Astrocyte (in vitro differentiated cells and primary cell): ENCODE measurements around the genes FNDC11 and DNAJC5.

DNA sequence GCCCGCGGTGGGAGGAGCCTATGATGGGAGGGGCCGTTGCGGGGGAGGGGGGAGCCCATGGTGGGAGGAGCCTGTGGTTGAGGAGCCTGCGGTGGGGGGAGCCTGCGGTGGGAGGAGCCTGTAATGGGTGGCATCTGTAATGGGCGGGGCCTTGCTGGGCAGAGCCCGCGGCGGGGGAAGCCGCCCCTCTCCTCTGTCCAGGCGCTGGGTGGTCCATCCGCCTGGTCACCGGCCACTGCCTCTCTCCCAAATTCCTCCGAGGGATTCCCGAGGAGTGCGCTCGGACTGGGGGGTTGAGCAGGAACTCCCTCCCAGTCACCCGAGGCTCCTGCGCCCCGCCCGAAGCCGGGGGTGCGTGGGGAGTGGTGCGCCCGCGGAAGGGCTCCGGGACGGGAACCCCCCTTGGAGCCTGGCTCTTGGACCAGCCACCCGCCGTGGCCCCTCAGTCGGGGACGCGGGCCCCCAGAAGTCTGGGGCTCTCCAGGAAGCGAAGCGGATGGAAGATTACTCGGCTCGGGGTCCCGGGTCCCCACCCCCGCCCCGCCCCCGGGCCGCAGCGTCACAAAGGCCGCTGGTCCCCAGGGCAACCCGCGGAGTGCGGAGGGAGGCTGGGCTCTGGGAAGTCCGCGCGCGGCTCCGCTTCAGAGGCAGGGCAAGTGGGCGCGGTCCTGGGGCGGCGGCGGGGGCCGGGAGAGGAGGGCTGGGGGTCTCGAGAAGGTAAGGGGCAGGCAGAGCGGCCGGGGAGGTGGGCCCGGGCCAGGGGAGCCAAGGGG, at the start of gene FNDC11:
Gene FNDC11, plus strand, starts transcription at position 605 of the 773 bp plus-strand sequence.
- PRO-cap, result no peak
- RRBS, 2 experiments, result 3 to 4% methylated on average over 11 to 18 of the region's 63 CpGs

- PRO-cap, result unidirectional peak, plus-strand start at chr20:63626088
- RRBS, 2 experiments, result no CpG with 5 or more reads among the region's 39 CpGs
Measured at GRCh38 chr20:63625631-63626422, 1.1 kb downstream of the GMEB2 start.

DNA sequence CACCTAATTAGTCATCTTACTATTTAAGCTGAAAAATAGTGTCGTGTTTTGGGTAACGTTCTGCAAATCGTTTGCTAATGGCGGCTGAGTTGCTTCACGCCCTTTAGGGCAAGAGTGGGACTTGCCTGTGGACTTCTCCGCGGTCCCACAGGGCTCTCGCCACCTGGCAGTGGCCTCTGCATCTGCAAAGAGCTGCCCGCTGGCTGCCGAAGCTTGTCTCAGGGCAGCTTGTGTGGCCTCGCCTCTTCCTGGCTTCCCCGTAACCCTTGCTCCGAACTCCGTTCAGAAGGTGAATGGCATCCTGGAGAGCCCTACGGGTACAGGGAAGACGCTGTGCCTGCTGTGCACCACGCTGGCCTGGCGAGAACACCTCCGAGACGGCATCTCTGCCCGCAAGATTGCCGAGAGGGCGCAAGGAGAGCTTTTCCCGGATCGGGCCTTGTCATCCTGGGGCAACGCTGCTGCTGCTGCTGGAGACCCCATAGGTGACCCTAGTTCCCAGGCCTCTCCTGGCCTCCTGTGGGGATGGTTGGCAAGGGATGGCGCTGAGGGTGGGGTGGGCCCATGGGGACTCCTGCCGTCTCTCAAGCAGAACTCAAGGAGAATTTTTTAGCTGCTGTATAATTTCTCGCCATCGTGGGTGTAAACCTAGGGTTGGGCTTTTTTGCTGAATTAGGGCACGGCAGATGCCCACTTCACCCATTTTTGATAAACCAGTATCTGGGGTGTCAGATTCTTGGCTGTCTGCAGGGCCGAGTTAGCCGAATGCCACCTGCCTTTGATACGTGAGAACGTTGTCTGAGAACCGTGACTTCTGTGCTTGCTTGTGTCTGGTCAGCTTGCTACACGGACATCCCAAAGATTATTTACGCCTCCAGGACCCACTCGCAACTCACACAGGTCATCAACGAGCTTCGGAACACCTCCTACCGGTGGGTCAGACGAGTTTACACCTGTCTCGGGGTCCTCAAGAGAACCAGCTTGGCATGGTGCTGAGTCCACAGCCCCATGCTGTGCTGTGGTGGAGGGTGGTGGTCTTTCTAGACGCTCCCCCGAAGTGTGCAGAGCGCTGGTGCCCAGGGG, 3.2 kb downstream of the RTEL1 start:
- PRO-cap, result no peak
- RRBS, 2 experiments, result no CpG with 5 or more reads among the region's 47 CpGs

DNA sequence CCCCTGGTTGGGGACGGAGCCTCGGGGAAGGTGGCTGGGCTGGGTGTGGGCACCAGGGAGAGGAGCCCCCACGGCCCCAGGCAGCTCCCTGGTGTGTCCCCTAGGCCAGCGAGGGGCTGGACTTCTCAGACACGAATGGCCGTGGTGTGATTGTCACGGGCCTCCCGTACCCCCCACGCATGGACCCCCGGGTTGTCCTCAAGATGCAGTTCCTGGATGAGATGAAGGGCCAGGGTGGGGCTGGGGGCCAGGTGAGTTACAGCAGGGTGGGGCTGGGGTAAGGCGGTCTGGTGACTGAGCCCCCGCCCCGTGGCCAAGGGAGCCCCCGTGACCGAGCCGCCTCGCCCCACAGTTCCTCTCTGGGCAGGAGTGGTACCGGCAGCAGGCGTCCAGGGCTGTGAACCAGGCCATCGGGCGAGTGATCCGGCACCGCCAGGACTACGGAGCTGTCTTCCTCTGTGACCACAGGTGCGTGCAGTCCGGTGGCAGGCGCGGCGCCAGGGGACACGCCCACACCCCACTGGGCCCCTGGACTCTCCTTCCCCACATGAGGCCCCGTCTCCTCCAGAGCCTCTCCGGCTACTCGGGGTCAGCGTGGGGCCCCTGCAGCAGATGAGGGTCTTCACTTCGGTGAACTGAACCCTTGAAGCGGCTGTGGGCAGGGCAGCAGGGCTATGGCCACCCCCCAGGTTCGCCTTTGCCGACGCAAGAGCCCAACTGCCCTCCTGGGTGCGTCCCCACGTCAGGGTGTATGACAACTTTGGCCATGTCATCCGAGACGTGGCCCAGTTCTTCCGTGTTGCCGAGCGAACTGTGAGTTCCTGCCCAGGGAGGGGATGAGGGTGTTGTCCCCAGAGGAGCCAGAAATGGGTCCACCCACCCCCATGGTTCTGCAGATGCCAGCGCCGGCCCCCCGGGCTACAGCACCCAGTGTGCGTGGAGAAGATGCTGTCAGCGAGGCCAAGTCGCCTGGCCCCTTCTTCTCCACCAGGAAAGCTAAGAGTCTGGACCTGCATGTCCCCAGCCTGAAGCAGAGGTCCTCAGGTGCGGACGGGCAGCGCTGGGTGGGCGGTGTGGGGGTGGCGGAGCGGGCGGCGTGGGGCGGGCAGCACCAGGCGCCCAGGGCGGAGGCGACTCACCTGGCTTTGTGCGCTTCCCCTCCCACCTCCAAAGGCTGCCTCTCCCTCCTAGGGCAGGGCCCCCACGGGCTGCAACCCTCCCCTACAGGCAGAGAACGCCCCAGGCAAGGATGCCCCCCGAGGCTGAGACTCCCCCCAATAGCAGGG, 6.6 kb upstream of the TNFRSF6B start:
- PRO-cap, result no peak
- RRBS, 2 experiments, result 93 to 96% methylated on average over 11 to 15 of the region's 68 CpGs

- PRO-cap, result no peak
- RRBS, 2 experiments, result no CpG with 5 or more reads among the region's 34 CpGs
Measured at GRCh38 chr20:63743128-63744097, 3.8 kb downstream of the SLC2A4RG start.

- PRO-cap, result no peak
- RRBS, 2 experiments, result no CpG with 5 or more reads among the region's 13 CpGs
Measured at GRCh38 chr20:63765144-63765597, 25.6 kb downstream of the SLC2A4RG start.

DNA sequence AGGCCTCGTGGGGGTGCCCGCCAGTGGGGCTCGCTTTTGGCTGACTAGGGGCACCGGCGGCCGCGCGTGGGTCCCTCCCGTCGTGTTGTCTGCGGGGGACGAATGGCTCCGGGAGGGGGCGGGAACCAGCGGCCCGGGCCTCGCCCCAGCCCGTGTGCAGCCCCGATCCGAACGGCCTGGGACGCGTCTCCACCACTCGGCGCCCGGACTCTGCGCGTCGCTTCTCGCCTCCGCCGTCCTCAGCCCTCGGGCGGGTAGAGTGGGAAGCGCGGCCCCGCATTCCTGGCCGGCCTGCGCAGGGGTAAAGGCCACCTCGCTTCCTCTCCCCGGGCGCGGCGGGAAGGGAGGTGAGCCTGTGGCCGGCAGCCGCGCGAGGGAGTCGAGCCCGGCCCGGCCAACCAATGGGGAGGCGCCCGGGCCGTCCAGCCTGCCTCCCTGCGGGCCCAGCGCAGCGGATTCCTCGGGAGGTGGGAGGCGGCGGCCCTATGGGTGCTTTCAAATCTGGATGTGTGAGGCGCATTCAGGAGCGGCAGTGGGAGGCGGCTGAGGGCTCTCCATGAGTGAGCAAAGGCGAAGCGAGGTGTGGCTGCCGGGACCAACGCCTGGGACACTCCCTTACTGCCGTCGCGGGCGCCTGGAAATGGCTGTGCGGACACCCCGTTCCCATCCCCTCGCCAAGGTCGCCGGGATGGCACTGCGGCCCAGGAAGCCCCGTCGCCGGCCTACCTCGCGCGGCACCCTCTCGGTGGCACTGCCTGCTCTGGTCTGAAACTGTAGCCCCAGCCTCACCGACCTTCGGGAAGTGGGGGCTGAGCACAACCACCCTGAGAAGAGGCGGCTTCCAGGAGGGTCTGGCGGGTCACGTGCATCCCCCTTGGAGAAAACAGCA, 1.2 kb upstream of the ZBTB46 start:
- PRO-cap, result no peak
- RRBS, 2 experiments, result 5% methylated on average over 40 to 43 of the region's 89 CpGs

DNA sequence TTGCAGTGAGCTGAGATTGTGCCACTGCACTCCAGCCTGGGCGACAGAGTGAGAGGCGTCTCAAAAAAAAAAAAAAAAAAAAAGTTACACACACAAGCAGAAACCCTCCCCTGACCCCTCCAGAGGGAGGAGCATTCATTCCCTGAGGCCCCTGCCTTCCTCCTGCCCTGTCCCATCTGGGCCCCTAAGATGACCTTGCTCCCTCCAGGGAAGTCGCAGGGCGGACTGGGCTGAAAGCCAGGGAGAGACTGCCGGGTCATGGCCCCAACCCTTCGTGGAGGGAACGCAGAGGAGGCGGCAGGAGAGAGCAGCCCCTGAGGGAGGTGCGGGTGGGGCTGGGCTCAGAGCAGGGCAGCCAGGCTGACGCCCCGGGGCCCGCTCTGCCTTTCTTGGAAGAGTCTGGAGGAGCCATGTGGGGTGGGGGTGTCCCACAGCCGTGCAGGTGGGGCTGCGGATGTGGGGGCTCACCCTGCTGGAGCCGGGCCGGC, 15.0 kb upstream of the ZBTB46 start:
- PRO-cap, result no peak
- RRBS, 2 experiments, result 14% methylated on average over 8 of the region's 16 CpGs; no CpG with 5 or more reads in 1 of the 2 experiments

GRCh38 chr20:63865749-63866174, 692 bp downstream of the TPD52L2 start:
- PRO-cap, result bidirectional peak, plus-strand start at chr20:63865976, minus-strand start at chr20:63865874
- RRBS, 2 experiments, result no CpG with 5 or more reads among the region's 16 CpGs

DNA sequence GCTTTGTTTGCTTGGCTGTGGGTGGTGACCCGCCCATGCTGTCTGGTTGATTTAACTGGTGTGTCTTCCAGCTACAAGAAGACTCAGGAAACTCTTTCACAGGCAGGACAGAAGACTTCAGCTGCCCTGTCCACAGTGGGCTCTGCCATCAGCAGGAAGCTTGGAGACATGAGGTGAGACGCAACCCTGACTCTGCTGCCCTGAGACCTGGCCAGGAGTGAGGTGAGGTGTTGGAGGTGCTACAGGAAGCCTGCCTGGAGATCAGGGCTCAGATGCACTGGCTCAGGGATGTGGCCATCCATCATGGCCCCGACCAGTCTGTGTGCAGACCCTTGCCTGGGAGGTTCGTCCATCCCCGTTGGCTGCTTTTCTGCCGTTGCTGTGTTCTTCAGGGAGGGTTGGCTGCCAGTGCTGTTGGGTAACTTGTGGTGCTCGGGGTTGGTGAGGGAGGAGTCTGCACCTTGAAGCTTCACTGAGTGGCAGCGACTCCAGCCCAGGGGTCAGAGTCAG, 12.2 kb upstream of the DNAJC5 start:
- PRO-cap, result no peak
- RRBS, 2 experiments, result no CpG with 5 or more reads among the region's 8 CpGs

GRCh38 chr20:63894827-63895714, at the start of gene DNAJC5:
TSS of gene DNAJC5 (plus strand) at chr20:63895126.
- PRO-cap, result unidirectional peak, plus-strand start at chr20:63895231
- RRBS, 2 experiments, result 1 to 2% methylated on average over 66 to 71 of the region's 129 CpGs

DNA sequence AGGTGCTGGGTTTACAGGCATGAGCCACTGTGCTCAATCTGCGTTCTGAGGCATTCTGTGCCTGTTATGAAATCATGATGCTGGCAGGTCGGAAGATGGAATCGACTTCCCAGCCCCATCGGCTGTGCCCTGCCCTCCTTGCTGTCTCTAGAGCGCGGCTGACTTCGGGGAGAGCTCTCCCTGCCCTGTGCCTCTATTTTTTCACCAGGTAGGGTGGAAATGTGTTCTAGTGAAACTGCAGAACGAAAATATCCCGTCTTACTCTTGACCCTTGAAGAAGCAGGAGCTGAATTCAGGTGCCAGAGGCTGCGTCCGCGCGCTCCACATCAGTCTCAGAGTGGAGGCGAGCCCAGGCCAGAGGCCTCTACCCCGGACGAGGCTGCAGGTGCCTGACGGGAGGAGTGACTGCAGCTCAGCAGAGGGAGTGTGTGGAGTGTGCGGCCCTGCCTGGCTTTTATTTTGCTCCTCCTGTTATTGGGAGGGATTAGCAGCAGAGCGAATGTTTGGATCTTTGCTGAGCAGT, 6.4 kb downstream of the DNAJC5 start:
- PRO-cap, result no peak
- RRBS, 2 experiments, result no CpG with 5 or more reads among the region's 19 CpGs

DNA sequence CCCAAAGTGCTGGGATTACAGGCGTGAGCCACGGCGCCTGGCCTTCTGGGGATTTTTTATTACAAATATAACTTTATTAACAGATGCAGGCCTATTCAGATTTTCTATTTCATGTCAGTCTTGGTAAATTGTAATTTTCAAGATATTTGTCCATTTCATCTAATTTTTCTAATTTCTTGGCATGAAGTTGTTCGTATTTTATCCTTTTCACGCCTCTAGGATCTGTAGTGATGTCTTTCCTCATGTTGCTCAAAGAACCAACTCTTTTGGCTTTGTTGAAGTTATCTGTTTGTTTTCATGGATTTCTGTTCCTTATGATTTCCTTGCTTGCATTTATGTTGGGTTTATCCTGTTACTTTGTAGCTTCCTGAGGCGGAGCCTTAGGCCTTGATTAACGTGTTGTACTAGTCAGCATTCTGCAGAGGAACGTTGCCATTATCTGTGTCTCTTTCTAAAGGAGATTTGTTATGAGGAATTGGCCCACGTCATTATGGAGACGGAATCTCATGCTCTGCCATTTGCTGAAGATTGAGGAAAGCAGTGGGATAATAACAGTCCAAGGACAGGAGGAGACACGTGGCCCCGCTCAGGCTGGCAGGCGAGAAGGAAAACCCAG, 30.0 kb downstream of the UCKL1 start:
- PRO-cap, result no peak
- RRBS, 2 experiments, result no CpG with 5 or more reads among the region's 13 CpGs

DNA sequence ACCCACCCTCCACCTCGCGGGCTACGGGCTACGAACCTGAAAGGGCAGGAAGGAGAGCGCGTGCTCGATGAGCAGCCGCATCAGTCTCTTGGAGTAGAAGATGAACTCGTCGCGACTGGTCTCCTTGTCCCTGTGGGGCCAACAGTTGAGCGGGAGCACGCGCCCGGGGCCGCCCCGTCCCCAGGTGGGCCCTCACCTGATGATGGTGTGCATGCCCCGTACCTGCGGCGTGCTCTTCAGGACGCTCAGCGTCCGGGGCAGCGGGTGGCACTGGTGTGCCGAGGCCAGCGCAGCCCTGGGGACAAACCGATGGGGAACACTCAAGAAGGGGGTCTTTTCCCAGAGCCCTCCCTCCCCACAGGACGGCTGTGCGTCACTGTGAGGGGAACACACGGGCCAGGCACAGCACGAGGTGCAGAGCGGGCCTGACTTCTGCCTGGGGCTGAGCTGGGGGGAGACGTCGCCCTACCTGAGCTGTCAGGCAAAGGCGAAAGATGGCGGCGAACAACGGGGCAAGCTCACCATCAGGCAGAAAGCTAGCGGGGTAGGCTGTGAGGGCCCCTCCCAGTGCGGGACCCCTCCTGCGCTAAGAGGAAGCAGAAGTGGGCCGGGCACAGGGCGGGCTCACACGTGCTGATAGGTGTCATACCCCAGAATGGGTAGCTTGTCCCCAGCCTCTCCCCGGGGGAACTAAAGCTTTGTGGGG, 15.1 kb downstream of the UCKL1 start:
- PRO-cap, result no peak
- RRBS, 2 experiments, result 69 to 77% methylated on average over 12 of the region's 45 CpGs

DNA sequence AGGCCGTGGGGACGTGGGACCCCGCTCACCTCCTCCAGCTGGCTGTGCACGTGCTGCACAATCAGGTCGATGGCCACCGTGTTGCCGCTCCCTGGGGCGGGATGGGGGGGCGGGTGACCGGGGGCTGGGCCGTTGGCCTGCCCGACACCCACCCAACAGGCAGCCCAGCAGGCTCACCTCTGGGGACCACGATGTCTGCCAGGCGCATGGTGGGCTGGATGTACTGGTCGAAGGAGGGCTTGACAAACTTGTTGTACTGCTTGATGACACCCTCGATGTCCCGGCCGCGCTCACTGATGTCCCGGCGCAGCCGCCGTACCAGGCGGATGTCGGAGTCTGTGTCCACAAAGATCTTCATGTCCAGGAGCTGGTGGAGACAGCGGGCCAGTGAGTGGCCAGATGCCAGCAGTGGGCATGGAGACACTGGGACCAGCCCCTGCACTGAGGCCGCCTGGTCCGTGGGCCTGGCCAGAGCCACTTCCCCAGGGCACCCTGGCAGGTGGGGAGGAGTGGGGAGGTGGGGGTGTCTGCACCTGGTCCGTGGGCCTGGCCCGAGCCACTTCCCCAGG, 11.8 kb downstream of the UCKL1 start:
- PRO-cap, result no peak
- RRBS, 2 experiments, result no CpG with 5 or more reads among the region's 30 CpGs

- PRO-cap, result no peak
- RRBS, 2 experiments, result no CpG with 5 or more reads among the region's 15 CpGs
Measured at GRCh38 chr20:63975008-63975497, 4.4 kb downstream of the SAMD10 start.

DNA sequence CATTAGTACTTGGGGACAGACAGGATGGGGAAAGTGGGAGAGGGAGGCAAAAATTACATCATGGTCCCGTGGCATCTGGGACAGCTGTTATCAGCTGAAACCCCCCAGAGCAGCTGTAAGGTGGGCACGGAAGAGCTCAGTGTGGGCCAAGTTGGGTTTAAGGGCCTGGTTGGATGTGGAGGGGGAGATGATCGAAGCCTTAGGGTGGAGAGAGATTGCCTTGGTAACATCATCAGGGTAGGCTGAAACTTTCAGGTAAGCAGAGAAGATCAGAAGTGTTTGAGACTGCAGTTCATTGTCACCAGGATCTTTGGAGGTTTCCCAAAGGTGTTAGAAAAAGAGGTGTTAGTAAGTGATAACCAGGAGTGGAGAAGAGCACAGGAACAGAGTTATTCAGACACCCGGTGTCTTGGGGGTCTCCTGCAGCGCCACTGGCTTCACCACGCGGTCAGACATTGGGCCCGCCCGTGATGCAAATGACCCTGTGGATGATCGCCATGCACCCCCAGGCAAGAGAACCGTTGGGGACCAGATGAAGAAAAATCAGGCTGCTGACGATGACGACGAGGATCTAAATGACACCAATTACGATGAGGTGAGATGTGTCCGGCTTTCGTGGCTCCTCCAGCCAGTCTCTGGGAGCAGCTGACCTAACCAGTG, 1.8 kb downstream of the PRPF6 start:
- PRO-cap, result no peak
- RRBS, 2 experiments, result no CpG with 5 or more reads among the region's 17 CpGs

DNA sequence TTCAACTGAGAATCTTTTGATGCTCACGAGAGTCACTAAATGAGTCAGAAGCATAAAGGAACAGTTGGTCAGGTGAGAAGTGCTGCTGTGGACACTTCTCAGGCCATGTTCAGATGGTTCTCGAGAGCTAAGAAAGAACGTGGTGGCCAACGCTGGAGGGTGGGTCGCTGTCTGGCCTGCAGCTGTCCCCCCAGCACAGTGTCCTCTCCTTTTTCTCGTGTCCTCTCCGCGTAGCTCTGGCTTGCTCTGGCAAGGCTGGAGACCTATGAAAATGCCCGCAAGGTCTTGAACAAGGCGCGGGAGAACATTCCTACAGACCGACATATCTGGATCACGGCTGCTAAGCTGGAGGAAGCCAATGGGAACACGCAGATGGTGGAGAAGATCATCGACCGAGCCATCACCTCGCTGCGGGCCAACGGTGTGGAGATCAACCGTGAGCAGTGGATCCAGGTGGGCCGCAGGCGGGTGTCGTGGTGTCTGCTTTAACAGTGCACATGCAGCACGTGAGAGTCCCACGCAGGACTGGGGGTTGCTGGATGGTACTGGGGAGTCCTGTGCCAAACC, 24.8 kb upstream of the C20orf204 start:
- PRO-cap, result no peak
- RRBS, 2 experiments, result no CpG with 5 or more reads among the region's 25 CpGs

DNA sequence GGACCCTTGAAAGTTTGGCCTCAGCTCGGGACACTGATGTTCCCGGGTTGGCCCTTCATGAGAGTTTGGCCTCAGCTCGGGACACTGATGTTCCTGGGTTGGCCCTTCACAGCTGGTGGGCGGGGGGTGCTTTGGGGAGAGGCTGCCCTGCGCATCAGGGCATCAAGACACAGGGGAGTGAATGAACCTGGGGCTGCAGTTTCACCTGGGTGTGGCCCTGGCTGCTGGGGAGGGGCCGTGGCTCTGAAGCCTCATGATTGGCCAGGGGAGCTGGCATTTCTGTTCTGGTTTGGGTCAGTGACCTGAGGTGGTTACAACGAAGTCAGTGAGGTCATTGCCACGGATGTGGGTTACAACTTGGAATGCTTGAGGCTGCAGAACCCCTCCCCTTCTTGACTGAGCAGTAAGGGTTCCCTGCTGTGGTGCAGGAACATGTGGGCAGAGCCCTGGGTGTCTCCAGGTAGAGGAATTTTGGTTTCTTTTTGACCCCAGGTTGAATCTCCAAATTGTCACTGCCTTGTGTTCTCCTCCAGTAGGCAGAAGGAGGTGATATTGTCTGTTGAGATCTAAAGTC, 3.0 kb downstream of the TCEA2 start:
- PRO-cap, result no peak
- RRBS, 2 experiments, result 83% methylated on average over 2 of the region's 8 CpGs; no CpG with 5 or more reads in 1 of the 2 experiments

GRCh38 chr20:64070259-64070603, 7.2 kb downstream of the TCEA2 start:
- PRO-cap, result no peak
- RRBS, 2 experiments, result no CpG with 5 or more reads among the region's 18 CpGs